RPMI7951 (cell line): ENCODE data around the genes SPDYE12, CASTOR2 and SSC4D.

DNA sequence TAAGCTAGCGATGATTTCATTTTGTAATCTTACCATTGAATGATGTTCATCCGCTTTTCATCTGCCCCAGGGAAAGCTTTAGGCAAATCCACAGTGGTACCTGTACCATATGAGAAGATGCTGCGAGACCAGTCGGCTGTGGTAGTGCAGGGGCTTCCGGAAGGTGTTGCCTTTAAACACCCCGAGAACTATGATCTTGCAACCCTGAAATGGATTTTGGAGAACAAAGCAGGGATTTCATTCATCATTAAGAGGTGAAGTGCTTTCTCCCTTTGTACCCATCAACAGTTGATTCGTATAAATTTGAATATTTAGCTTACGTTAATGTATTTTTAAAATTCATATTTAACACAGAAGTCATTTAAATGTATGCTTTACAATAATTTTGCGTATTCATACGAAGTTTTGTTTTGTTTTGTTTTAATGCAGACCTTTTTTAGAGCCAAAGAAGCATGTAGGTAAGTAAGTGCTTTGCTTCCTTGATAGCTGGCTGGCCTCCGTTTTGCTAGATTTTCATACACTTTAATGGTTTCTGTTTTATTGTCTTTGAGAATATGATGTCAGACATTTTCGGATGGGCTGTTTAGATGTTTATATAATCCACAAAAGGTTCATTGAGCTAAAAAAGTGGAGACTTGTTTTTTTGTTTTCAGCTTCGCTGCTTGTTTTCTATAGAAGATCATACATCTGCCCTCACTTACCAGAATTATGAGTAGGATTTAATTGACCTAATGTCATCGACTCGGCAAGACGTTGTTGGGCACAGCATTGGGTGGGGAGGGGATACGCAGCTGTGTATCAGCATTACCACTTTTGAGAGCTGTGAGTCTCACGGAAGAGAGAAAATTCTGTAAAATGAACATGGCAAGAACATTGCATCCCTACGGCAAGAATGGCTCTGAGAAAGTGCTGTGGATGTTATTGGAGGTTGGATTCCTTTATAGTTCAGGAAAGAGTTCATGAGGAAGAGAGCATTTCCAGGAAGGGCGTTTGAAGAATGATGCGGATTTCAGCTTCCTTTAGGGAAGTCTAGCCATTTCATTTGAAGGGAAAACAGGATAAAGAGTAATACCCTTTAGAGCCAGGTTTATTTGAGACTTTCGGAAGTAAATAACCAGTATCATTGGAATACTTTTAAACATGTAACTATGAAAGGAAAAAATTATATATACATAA is 43.0 kb downstream of the GTF2I start:
- RAMPAGE, long total RNA, result no peak

DNA sequence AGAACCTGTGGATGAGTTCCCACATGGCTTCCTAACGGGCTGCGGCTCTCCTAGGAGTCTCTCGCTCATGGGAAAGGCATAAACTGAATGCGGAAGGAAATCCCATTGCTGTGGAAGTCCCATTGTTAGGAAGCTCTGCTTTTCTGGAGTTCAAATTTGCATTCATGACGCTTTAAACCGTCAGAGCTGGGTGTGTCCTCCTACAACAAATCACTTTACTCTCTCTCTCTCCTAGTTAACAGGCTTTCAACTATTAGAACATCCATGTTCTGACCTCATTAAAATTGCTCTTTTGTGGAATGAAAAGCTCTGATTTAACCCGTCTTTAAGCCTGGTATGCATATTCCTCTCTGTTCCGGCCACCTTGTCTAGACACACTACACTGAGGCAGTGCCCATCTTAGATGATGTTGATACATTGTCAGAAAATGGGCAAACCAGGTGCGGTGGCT is at the start of gene SPDYE12:
TSS of gene SPDYE12 (minus strand) at position 127 of the 451 bp plus-strand sequence.
- RAMPAGE, long total RNA, result no peak

- RAMPAGE, long total RNA, result no peak
Measured at GRCh38 chr7:74963847-74964792, at the start of gene CASTOR2. Gene CASTOR2 (plus strand): TSS chr7:74964705.

DNA sequence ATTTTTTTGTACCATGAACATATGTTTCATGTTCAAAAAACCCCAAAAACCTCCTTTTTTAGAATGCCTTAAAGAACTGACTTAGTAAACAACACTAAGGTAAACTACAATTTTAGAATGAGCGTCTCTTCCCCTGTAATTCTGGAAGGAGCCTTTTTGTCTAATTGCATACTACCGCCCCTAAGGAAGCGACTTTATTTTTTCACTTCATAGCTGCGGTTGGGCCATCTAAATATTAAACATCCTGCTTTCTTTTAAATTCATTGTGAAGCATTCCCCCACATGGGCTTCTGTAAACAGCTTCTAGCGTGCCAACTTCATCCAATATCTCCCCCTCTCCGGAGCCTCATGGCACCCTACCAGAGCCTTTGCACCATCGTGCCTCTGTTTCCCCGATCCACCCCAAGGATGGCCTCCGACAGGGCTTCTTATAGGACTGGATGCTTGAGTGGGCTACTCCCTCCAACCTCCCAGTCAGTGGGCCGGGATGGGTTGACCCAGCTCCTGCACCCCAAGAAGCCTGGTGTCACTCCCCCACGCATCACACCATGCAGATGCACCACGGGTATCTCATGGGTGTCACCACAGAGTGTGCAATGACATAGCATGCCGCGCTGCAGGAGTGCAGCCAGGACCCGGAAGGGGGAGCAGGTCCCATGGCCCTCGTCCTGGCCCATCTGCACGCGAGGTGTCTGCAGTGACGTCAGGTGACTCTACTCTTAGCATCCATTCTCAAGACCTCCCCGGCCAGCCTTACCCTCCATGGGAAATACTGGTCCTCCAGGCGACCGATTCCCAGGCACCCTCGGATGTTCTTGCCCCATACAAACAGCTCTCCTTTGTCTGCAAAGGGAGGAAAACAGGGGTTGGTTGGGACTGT is 21.4 kb downstream of the RCC1L start:
- RAMPAGE, long total RNA, result no peak

- RAMPAGE, long total RNA, result no peak
Measured at GRCh38 chr7:75237398-75237906, 43.1 kb upstream of the SPDYE13 start.

GRCh38 chr7:75662759-75663498 is 75.8 kb downstream of the HIP1 start:
- RAMPAGE, long total RNA, result no peak

GRCh38 chr7:75795785-75796353 is 17.7 kb downstream of the CCL24 start:
- RAMPAGE, long total RNA, result no peak

DNA sequence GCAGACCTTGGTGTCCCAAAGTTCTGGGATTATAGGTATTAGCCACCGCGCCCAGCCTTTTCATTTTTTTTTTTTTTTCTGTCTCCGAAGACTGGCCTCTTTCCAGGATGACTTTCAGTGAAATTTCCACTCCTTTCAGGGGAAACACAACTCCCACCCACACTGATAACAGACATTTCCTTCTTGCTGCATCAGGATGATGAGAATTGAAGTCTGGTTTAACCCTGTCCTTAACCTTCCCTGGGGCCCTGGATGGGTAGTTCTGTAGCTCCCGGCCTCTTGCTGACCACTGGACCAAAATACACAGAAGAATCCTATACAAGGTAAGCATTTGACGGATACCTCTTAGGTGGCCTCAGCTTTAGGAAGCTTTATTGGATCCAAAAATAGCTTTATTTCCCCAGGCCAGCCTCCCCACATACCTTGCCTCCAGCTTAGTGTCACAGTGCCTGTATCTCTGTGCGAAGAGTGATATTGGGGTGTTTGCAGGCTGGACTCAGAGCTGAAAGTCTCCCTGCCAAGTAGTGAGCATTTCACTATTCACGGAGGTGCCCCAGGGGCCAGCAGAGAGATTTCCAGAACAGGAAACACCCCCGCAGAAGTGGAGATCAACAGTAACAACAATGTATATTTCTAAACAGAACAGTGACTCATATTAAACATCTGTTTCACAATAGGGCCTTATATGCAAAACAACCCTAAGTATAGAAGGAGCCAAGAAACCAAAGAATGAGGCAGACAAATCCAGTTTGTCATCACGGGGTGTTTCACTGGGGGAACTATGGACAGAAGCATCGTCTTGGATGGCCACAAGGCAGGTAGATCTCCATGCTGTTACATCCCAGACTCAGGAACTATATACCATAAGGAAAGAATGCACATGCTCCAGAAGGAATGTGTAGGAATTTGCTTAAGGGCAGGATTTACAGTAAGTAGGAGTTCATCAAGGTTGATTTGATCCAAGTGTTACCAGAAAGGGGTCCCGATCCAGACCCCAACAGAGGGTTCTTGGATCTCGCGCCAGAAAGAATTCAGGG is 29.1 kb upstream of the CCL24 start:
- RAMPAGE, long total RNA, result no peak

GRCh38 chr7:75889554-75890381 is 10.9 kb downstream of the RHBDD2 start:
- RAMPAGE, long total RNA, result no peak

DNA sequence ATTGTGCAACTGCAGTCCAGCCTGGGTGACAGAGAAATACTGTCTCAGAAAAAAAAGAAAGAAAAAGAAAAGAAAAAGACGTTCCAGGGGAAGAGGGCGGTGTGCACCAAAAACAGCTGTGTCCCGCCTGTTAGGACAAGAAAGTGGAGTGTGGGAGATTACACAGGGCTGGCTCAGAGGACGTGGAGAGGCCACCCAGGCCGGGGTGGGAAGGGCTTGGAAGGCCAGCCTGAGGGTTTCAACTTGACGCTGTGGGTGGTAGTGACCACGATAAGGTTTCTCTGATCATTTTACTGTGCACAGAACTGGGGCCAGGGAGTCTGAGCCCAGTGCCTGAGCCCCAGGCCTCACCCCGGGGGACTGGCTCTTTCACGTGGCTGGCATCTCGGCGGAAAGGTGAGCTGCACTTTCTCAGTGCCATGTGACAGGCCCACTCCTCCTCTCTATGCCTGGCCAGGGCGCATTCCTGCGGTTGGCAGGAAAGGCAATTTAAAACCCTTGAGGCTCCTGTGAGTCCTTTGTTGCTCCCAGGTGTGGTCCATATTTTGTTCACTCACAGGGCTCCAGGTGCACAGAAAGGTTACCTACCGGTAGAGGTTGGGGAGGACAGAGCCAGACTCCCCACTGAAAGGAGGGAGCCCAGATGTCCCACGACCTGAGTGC is 14.0 kb downstream of the RHBDD2 start:
- RAMPAGE, long total RNA, result no peak

GRCh38 chr7:75905794-75906627 is 8.9 kb upstream of the POR start:
- RAMPAGE, long total RNA, result no peak

DNA sequence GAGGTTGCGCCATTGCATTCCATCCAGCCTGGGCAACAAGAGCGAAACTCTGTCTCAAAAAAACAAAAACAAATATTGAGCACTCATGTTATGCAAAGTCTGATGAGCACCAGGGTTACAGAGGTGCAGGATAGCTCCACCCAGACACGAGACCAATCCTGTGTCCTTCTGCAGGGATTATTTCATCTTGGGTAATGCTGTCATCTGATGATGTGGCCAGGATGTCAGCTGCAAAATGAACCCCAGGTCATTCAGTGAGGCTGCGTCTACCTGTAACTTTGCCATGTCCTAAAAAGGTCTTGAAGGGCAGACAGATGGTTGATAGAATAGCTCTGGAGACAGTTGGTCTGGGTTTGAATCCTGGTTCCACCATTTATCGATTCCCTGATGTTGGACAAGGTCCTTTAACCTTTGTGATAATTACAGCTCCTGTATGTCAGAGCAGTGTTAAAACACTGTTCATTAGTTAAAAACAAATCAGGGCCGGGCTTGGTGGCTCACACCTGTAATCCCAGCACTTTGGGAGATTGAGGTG is 11.9 kb downstream of the POR start:
- RAMPAGE, long total RNA, result no peak

- RAMPAGE, long total RNA, result no peak
Measured at GRCh38 chr7:75953279-75953527, 38.2 kb downstream of the POR start.

GRCh38 chr7:76066782-76067939 is 19.3 kb downstream of the MDH2 start:
- RAMPAGE, long total RNA, result no peak

- RAMPAGE, long total RNA, result no peak
Measured at GRCh38 chr7:76069174-76069677, 21.3 kb downstream of the MDH2 start.

GRCh38 chr7:76108879-76109344 is 61.0 kb downstream of the MDH2 start:
- RAMPAGE, long total RNA, result no peak

GRCh38 chr7:76331157-76331681 is 27.6 kb downstream of the YWHAG start:
- RAMPAGE, long total RNA, result no peak

DNA sequence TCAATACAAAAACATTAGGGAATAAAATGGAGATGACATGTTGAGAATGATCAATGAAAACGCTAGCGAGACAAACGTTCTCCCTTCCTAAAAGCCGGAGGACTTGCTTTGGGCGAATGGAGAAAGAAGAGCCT is 951 bp downstream of the YWHAG start:
- RAMPAGE, long total RNA, result no peak

GRCh38 chr7:76358388-76358573 is 510 bp downstream of the YWHAG start:
- RAMPAGE, long total RNA, result no peak

GRCh38 chr7:76409528-76409980 is at the start of gene SSC4D:
Gene SSC4D (minus strand): TSS chr7:76409697.
- RAMPAGE, long total RNA, result no peak